Right ventricle myocardium (tissue), 1 donor: Measurements from ENCODE around the genes SAPCD1 and HSPA1A.

DNA sequence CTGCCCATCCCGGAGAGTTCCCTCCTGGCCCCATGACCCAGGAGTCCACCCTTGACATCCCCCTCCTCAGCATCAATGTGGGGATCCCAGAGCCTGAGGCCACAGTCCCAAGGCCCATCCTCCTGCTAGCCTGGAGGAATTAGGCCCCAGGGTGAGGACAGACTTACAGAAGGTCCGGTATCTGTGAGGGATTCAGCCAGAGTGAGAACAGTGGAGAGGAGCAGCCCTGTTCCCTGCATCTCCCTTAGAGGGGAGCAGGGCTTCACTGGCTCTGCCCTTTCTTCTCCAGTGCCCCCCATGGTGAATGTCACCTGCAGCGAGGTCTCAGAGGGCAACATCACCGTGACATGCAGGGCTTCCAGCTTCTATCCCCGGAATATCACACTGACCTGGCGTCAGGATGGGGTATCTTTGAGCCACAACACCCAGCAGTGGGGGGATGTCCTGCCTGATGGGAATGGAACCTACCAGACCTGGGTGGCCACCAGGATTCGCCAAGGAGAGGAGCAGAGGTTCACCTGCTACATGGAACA, 8.9 kb downstream of the MICB start:
- PRO-cap, 2 experiments: no peak in any of the 2 experiments

DNA sequence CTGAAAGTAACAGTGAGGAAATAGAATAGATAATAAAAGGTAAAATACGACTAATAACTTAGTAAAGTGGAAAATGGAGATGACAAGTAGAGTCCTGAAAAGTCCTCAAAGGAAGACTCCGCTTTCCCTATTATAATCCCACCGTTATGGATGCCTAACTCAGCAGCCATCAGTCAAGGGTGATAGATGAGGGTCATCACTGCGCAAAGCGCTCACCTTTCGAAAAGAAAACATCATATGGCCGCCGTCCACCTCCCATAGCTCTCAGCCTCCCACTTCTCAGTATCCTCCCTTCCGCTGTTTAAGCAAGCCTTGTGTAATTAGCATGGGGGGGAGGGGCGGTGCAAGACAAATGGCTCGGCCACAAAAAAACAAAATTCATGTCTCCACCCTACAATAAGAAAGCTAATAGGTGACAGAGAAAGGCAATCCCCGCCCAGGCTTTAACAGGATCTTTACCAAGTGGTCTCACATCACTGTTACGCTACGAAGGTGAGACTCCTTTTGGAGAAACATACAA, 806 bp downstream of the DDX39B start:
- PRO-cap, 2 experiments: peak in 1 of 2 experiments; most common minus-strand start position 242 of the sequence (in 1)

- PRO-cap, 2 experiments: no peak in any of the 2 experiments
These were observed 601 bp upstream of the LST1 start for GRCh38 chr6:31585432-31585919.

GRCh38 chr6:31615496-31616242, 635 bp downstream of the AIF1 start:
- PRO-cap, 2 experiments: no peak in any of the 2 experiments

GRCh38 chr6:31626245-31627091, 6.0 kb downstream of the PRRC2A start:
- PRO-cap, 2 experiments: no peak in any of the 2 experiments

DNA sequence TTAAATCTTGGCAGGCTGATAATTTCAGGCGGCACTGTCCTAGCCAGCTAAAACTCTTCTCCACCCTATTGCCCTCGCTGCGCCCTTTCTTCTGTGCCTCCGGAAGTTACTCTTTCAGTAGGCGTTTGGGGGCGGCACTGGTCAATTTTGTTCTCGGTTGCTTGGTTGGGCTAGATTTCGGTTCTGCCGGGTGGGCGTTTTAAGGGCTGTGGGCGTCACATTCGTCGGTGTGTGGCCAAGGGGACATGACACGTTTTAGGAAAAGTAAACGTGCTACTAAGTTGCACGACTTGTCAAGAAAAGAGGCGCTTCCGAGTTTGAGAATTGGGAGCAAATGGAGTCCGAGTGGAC, 403 bp upstream of the BAG6 start:
- PRO-cap, 2 experiments: peak in 2 of 2 experiments; most common plus-strand start position 117 of the sequence (in 2)

DNA sequence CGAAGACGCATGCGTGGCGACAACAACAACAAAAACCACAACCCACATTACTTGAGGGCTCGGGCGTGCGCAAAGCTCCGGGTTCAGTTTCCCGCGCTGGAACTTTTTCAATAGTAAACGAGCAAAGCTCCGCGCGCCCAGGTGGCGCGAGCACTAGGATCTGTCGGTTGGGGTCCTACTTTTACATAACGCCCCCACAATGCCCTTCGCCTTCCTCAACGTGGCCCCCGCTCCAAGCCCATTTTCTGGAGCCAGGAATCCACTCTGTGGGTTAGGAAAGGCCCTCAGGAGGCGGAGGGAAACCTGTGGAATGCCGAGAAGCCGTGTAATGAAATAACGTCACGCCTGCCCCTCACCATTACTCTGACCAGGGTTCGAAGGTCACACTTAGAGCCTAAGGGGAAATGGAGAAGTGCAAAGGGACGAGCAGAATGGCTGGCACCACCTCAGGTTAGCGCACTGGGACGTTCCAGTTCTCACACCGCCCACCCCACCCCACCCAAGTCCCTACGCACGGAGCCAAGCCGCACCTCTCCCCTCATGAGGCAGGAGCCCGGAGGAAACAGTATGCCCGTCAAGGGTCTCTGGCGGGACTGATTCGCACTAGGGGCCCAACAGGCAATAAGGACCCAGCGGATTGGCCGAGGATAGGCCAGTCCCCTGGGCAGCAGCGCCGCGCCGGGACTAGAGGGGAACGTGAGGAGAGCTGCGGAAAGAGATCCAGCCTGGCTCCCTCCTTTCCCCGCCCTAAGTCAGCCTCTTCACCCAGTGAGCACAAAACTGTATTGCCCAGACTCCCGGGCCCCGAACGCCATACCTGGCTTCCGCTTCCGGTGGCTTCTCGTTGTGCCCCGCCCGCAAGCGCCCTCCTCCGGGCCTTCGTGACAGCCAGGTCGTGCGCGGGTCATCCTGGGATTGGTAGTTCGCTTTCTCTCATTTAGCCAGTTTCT, 522 bp upstream of the GPANK1 start:
- PRO-cap, 2 experiments: peak in 2 of 2 experiments; most common plus-strand start position 415 of the sequence (in 2); most common minus-strand start position 819 of the sequence (in 2)

DNA sequence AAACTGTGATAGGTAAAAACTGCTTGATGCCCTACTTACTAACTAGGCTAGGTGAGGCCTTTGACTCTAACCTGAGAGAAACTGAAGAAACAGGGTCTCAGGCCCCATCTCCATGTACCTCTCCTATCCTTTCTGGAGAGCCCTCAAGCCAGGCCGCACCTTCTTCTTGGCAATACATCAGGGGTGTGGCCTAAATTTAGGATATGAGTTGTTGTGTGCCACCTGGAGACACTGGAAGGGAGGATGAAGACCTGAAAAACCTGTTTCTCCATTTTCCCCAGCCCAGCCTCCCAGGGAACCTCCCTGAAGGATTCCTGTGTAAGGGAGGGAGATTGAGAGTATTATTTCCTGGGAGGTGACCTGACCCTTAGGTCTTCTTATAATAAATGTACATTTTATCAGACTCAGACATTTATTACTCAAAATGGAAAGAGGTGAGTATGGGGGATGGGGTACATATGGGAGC, 3.1 kb downstream of the LY6G6D start:
- PRO-cap, 2 experiments: no peak in any of the 2 experiments

GRCh38 chr6:31762471-31762804, at the start of gene SAPCD1:
Gene SAPCD1, plus strand, starts transcription at chr6:31762656.
- PRO-cap, 2 experiments: no peak in any of the 2 experiments

- PRO-cap, 2 experiments: peak in 2 of 2 experiments; most common plus-strand start chr6:31815543 (in 2); most common minus-strand start chr6:31815352 (in 2)
These were observed at the start of gene HSPA1A for GRCh38 chr6:31814949-31816037. Gene HSPA1A, plus strand, starts transcription at chr6:31815543.

GRCh38 chr6:31819448-31819826, 4.1 kb downstream of the HSPA1A start:
- PRO-cap, 2 experiments: peak in 2 of 2 experiments; most common plus-strand start chr6:31819637 (in 1); most common minus-strand start chr6:31819611 (in 2)

GRCh38 chr6:31820583-31821003, 5.2 kb downstream of the HSPA1A start:
- PRO-cap, 2 experiments: no peak in any of the 2 experiments

DNA sequence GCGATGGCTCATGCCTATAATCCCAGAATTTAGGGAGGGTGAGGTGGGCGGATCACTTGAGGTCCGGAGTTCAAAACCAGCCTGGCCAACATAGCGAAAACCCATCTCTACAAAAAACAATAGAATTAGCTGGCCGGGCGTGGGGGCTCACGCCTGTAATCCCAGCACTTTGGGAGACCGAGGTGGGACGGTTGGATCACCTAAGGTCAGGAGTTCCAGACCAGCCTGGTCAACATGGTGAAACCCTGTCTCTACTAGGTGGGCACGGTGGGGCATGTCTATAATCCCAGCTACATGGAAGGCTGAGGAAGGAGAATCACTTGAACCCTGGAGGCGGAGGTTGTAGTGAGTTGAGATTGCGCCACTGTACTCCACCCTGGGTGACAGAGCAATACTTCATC, 4.0 kb downstream of the HSPA1B start:
- PRO-cap, 2 experiments: no peak in any of the 2 experiments

DNA sequence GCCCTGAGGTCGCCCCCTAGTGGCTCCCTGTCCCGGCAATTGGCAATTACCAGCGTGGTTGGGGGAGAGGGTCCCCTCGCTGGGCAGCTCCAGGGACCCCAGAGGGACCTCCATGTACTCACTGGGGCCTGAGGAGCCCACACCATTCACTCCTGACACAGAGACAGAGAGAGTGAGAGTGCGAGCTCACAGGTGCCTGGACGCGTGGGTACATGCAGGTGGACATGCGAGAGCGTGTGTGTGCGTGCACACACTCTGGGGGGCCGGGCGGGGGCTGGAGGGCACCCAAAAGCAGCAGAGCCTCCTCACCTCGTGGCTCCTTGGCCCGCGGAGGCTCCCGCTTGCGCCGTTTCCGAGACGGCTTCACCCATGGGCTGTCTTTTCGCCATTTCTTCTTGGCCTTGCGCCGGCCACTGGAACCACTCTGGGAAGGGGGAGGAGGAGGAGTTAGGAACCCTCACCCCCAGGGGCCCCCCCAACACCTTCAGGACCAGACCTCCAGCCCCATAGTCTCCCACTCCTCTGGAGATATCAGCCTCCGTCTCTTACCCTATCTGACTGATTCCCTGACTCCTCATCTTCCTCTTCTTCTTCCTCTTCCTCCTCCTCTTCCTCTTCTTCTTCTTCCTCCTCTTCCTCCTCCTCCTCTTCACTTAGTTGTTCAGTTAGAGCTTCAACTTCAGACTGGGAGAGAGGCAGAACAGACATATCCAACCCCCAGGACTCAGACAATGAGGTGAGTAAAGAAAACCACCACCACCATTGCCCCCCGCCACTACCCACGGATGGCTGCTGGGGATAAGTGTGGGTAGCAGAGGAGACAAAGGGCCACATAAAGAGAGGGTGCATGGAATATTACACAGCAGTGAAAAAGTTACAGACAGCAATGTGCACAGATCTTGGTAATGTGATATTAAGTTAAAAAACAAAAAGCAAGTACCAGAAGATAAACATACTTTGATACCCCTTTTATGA, 8.3 kb downstream of the EHMT2 start:
- PRO-cap, 2 experiments: no peak in any of the 2 experiments

DNA sequence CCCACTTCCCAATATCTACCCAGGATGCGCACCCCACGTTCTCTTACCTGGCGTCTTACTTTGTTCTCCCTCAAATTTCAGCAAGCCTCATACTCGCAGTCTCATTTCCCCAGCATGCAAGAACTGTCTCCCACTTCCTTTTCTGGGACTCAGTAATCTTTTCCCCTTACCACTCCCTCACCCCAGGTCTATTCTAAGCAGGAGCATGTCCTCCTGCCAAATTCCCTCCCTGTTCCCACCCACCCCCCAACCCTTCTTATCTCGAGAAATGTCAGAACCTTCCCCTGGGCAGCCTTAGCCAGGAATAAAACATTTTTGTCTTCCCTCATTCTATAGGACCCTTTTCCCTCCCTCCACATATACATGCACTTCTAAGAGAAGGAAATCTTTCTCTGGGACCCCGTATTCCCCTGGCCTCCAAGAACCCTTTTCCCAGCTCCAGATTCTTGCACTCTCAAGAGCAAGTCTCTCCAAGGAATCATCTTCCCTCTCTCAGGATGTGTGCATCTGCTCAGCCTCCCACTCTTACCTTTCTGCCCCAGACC, 1.9 kb upstream of the EHMT2 start:
- PRO-cap, 2 experiments: no peak in any of the 2 experiments

- PRO-cap, 2 experiments: no peak in any of the 2 experiments
These were observed 739 bp upstream of the ZBTB12 start for GRCh38 chr6:31902630-31903019.

DNA sequence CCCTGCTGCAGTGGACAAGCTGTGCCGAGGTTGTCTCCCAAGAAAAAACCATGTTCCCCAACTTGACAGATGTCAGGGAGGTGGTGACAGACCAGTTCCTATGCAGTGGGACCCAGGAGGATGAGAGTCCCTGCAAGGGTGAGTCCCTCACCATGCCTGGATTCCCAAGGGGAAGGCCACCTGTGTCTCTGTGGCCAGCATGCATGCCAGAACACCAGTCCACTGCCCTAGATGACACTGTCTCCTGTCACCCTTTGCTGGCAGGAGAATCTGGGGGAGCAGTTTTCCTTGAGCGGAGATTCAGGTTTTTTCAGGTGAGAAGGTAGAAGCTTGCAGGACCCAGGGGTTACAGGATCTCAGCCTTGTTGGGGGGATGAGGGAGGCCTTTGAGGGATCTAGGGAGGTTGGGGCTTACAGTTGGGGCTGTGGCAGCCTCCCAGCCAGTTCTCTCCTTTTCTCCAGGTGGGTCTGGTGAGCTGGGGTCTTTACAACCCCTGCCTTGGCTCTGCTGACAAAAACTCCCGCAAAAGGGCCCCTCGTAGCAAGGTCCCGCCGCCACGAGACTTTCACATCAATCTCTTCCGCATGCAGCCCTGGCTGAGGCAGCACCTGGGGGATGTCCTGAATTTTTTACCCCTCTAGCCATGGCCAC, 1.1 kb upstream of the CFB start:
- PRO-cap, 2 experiments: no peak in any of the 2 experiments

DNA sequence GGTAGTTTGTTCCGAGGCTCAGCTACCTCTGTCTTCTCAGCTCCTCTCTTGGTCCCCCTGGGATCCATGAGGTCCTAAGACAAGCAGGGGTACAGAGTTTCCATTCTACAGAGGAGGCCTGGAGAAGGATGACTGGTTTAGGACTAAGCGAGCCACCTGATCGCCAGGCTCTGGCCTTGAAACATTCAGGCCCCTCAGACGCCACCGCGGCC, 424 bp downstream of the DXO start:
- PRO-cap, 2 experiments: no peak in any of the 2 experiments

- PRO-cap, 2 experiments: no peak in any of the 2 experiments
These were observed 1.0 kb upstream of the TNXB start for GRCh38 chr6:32110267-32110498.

GRCh38 chr6:32111086-32112148, 2.3 kb upstream of the TNXB start:
- PRO-cap, 2 experiments: peak in 1 of 2 experiments; most common plus-strand start chr6:32111996 (in 1); most common minus-strand start chr6:32111741 (in 1)